ENCODE measurements around a stretch of chr13.

DNA sequence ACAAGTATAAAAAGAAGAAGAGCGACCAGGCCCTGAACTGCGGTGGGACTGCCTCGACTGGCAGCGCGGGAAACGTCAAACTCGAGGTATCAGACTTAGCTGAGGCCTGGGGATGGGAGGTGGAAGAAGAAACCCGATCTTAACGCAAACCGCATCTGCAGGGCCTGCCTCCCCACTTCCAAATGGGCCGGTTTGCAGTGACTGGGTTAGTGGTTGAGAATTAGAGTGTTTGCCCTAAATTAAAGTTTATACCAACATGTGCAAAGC, 783 bp downstream of the RFXAP start:
- PRO-cap = no peak

GRCh38 chr13:37097367-37097774, 8.1 kb downstream of the CSNK1A1L start:
- PRO-cap = no peak

DNA sequence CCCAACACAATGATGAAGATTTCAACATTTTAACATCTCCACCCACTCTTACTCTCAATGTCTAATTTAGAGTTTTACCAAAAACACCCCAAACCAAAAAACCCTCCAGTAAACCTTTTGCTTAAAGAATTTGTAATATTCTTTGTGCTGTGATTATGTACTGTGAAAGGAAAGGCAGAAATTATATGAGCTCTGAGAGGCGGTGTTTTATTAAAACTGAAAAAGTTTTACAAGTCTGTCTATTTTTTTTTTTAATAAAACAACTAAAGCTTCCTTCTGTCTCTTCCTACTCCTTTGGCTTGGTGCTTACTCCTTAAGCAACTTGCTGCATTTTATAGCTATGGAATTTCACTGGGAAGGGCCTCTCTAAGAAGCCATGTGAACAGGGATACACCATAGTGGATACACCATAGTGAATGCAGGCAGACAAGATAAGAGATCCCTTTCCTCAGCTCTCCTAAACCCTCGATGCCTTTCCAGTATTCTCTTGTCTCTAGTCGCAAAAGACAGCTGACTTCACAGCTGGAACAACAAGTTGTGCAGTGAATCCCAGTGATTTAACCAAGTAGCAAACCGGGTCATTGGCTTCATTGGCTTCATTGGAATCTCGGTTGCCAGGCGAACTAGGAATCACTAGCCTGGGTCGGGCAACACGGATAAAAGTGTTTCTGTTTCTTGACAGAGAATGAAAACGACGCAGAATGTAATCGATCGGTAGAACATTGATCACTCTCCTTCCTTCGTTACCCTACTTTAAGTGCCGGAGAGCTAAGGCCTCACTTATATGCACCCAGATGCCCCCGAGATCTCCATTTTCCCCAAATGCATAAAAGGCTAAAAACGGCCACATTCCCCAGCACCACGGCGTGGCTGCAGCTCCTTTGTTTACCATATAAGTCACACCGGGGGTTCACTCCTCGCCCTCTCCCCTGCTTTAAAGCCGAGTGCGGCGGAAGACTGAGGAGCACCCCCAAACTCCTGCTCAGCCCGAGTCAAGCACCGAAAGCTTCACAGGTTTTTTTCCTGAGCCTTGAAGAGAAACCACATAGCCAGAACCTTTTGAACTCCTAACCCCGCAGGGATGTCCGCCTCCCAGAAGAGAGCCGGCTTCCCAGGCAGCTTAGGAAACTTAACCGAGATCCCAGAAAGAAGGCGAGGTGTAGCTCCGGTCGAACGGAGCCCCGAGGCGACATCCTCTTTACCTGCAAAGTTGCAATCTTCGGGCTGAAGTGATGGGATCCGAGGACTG, 755 bp downstream of the TRPC4 start:
- PRO-cap = no peak

DNA sequence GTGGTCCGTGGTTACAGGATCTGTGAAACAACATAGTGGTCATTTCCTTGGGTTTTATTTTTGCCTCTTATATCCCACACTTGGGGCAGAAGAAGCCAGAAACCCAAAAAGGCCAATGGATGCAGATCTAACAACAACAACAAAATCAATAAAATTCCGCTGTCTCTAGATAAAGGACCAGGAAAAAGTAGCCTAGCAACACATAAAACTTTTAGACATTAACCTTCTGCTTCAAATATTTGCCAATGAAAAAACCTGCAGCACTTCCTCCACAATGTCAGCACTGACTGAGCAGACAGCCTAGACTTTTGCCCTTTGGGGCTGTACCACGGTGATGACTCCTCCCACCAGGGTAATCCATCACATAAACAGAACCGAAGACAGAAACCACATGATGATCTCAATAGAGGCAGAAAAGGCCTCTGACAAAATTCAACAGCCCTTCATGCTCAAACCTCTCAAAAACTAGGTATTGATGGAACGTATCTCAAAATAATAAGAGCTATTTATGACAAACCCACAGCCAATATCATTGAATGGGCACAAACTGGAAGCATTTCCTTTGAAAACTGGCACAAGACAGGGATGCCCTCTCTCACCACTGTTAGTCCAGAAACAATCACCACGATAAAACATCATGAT, 30.2 kb upstream of the TRPC4 start:
- PRO-cap = no peak

DNA sequence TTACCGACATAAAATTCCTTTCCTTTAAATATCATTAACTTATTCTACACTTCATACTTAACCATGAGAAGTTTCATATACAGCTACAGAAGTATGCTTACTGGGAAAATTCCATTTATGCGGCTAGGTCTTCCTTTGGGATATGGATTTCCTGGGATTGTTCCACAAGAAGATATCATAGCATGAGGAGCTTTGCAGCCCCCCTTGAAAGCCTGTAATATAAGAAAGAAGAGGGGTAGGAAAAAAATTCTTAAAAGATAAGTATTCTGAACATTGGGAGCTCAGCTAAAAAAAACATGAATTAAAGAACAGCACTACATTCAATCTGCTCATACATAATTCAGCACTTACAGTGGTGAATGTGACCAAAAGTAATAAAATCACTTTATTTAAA, 11.7 kb downstream of the PROSER1 start:
- PRO-cap = no peak

- PRO-cap = no peak
These were observed 9.9 kb downstream of the PROSER1 start for GRCh38 chr13:39027925-39028394.

DNA sequence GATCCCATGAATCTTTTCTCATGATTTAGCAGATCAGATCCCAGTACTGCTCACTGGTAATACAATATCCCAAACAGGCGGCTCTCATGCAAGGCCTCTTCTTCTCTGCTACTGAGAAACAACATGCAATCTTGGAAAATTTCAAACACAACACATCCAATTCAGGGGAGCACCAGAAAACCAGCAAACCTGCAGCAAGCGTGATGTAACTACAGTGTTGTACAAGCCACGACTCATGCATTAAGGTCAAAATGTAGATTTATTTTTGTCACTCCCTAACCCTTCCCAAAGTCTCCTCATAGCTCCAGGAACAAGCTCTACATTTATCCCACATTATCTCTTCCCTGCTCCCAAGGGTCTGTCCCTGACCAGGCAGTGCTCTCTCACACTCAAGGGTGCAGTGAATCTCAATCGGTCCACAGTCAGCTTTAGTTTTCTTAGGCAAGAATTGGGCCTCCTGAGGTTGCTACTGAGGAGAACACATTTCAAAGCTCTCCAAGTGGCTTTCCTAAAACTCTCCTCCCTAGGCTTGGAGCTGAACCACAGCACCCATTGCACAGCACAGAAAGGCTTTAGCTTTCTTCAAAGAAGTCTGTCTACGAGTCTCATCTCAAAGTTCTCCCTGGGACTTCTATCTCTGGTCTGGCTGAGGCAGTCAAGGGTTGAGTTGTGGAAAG, 219.4 kb downstream of the NHLRC3 start:
- PRO-cap = no peak

GRCh38 chr13:39600677-39601423, 2.1 kb downstream of the LHFPL6 start:
- PRO-cap = no peak

DNA sequence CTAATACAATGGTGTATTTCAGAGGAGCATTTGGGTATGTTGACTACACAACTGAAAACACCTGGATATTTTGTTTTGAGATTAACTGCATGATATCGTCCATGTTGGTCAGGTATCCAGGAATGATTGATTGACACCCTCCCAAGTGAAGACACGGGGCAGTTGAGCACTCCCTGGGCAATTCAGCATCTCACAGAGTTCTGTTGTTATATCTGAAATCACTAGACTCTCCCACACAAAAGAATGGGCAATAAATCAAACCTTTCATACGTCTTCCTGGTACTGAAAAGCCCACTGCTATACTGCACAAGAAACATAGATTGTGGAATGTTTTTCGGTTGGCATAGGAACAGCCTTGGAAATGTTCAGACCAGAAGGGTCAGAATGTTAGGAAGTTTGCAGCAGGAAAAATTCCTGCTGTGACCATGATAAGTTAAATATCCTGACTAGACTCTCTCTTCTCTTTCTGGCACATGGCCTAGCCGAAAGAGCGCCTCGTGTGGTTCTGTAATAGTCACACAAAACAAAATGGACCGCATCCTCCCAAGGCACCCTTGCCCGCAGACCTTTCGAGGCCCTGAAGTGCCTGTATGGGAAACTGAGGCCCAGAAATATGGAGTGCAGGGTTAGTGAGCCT, 427.1 kb downstream of the COG6 start:
- PRO-cap = no peak

GRCh38 chr13:40094001-40094537, 438.6 kb downstream of the COG6 start:
- PRO-cap = no peak

DNA sequence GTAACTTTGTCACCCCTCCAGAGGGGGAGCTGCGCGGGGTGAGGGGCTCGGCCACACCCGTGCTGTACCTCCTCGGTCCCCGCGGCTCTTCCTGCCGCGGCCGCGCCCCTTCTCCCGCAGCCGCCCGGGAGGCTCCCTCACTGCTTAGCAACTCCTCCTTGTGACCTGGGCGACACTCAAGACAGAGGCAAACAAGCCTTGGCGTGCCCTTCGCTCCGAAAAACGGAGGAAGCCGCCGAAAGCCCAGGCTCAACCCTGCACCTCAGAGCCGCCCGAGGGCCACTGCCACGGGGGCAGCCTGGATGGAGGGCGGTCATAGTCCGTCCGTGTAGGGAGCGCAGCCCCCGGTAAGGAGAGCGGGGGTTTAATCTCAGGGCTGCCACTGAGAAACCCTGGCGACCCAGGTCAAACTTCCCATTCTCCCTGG, 494.2 kb downstream of the FOXO1 start:
- PRO-cap = no peak

DNA sequence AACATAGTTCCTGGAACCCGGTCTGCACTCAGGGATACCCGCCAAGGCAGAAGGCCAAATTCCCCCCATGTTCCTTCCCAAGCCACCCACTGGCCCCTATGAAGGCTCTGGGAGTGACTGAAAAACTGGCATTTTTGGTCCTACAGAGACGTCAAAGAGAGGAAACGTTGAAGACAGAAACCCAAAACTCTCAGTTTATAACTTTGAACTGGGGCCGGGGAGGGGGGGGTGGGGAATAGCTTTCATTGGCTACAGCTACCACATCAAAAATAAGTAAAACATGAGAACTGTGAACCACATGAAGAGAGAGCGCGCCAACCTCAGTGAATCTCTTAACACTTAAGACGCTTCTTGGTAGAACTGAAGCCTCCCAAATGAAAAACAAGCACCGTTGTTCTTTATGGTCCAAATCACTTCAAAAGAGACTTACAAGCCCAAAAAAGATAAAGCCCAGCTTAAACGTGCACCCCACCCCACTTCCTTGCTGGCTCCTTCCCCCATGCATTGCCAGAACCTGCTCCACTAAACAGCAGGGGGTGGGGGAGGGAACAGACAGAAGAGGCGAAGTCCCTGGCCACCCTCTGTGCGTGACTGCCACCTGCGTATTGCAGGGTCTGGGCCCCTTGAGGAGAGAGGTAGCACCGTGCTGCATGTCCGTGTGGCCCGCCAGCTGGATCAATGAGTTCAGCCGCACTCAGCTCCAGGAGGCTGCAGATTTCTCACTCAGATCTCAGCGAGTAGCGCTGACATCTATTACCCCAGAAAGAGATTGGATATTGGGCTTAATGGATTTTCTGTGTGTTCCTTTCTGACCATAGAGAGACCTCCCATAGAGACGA, 479.1 kb downstream of the FOXO1 start:
- PRO-cap = no peak

GRCh38 chr13:40343402-40344011, 322.9 kb downstream of the FOXO1 start:
- PRO-cap = no peak

- PRO-cap = no peak
These were observed 316.0 kb downstream of the FOXO1 start for GRCh38 chr13:40350023-40351167.

DNA sequence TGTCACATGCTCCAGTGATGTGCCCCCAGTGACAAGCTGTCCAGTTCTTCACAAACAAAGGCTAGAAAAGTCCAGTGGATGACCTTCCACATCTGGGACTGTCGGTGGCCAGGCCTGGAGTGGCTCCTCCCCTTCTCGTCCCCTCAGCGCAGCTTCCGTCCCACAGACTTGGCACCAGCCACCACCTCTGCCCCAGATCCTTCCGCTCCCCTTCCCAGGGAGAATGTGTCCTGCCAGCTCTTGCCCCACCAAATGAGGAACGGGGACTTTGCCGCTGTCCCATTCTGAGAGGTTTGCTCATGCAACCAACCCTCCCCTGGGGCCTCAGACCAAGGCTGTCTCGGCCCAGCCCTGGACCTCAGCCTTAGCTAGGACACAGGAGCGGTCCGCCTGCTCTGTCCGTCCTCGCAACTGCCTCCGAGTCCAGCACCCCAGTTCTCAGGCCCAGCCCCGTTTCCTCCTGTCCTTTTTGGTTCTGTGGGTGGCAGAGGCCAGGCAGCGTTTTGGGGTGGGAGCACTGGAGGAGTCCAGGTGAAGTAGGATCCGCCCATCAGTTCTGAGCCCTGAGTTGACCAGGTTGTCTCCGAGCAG, 284.5 kb downstream of the FOXO1 start:
- PRO-cap = no peak

DNA sequence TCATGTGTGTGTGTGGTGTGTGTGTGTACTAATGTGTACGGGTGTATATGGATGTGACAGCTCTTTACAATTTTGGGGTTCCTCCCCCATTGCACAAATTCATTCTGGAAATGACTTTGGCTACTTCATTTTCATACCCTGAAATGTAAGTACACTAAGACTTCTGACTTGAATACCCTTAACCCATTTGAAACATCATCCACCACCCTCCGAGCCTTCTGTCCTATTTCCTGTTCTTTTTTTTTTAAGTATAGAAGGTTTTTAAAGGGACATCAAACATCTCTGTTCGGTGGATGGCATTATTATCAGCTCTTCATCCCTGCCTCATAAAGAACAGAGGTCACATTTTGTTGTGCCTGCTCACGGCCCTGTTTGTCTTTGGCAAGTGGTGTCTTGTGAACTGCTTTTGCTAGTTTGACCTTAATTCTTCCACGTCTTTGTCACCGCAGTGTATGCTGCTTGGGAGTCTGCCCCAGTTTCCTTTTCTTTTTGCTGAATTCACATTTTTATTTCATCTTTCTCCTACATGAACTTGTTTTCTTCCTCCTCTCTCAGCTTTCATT, 228.3 kb downstream of the FOXO1 start:
- PRO-cap = no peak

GRCh38 chr13:40441144-40441734, 225.2 kb downstream of the FOXO1 start:
- PRO-cap = no peak

- PRO-cap = no peak
These were observed 106.7 kb downstream of the FOXO1 start for GRCh38 chr13:40559311-40560562.

- PRO-cap = no peak
These were observed 97.4 kb downstream of the FOXO1 start for GRCh38 chr13:40569063-40569428.

DNA sequence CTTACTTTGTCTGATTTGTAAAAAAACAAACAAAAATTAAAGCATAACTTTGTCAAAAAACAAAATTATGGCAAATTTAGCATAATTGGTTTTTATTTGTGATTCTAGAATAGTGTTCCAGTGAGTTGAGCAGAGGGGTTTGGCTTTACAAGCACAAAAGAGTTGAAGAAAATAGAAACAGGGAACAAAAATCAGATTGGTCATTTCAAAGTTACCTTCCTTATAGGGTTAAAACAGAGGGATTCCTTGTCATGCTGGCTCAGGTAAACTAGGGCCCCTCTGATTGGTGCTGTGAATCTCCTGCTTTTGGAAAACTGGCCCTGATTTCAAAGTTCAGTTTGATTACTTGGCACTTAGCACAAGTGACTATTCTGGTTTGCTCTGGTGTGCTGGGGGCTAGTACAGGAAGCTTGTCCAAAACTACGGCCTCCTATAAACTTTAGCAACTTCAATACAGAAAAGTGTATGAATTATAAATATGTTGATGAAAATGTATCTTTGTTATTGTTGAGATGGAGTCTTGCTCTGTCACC, 1.8 kb upstream of the MRPS31 start:
- PRO-cap = no peak

Measured in neutrophil (primary cell).